HTERT-HM (cell line): ENCODE measurements around the genes CBLN4, AURKA and CTCFL.

GRCh38 chr20:56005347-56005600 is at the start of gene CBLN4:
TSS of gene CBLN4 (minus strand) at chr20:56005519.
- RRBS, result 11% methylated on average over 17 of the region's 30 CpGs

- RRBS, result 7% methylated on average over 6 of the region's 45 CpGs
These were observed at the start of gene AURKA for GRCh38 chr20:56391467-56392335. TSS of gene AURKA (minus strand) at chr20:56392215.

DNA sequence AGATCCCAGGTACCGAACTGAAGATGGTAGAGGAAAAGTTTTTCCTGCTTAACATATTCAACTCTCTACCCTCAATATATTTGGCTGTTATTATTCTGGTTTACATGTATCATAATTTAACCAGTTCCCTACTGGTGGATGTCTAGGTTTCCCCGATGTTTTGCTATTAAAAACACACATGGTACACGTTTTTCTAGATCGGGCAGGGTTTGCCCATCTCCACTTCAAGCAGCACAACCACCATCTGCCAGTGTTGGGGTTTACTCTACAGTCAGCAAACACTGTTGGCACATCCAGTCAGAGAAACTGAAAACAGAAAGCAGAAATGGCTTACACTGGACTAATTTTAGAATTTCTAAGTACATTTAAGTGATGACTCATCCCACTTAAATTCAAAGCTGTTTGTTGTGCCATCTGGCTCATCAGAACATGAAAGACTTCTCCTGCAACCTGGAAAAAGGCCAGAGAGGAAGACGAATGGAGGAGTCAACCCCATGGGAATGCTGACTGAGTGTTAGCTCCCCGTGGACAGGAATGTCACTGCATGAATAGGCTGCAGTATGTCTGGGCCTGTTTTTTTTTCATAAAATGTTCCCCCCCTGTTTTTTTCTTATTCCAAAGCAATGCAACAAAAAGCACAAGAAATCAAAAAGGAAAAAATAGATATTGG is 21.8 kb downstream of the FAM209B start:
- RRBS, result no CpG with 5 or more reads among the region's 6 CpGs

DNA sequence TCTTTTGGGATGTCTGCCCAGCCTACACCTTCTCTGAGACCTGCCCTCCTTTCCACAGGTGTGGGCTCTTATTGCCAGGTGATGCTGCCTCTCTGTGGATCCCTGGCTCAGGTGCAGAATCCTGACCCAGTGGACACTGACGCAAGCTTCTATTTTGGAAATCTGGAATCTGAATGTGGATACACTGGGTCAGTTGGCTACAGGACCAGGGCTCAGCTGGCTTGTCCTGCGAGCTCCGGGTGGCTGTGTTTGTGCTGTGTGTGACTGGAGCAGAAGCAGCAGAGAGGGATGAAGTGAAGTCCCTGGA is 54.4 kb downstream of the TFAP2C start:
- RRBS, result no CpG with 5 or more reads among the region's 3 CpGs

DNA sequence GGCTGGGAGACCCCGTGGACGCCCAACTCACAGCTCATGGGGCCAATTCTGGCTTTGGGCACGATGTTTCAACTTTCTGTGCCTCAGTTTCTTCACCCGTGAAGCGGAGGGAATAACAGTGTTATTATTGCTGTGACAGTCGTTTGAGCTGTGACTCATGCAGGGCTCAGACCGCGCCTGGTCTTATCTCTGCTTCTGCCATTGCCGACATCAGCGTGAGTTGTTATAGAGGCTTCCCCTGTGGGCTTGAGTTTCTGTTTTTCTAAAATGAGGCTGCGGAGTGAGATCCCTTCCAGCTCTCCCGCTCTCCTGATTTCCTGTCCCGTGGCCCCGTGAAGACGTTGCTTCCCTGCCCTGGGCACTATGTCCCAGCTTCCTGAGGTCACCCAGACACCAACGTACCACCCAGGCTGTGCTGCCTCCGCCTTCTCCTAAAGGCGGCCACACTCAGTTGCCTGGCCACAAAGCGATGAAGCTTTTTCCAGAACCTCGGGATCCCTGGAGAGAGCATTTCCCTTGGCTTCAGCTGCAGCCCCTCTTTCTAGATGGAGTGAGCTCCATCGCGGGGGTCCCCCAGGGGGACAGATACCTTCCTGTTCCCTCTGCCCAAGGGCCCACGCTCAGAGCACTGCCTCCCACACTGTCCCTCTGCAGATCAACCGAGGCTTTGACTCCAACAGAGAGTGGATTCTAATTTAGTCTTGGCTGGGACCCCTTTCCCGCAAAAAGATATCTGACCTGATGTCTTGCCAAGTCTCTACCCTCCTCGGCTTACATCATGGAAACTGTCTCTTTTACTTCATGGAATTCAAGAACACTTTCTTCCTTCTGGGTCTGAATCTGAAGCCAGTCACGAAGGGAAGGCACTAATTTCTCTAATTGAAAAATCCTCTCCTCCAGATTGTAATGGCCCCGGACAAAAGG is 278.3 kb downstream of the BMP7 start:
- RRBS, result no CpG with 5 or more reads among the region's 28 CpGs

- RRBS, result 42% methylated on average over 6 of the region's 45 CpGs
These were observed 1.5 kb downstream of the RBM38 start for GRCh38 chr20:57392255-57393471.

- RRBS, result no CpG with 5 or more reads among the region's 7 CpGs
These were observed 3.4 kb downstream of the RBM38 start for GRCh38 chr20:57394676-57395000.

- RRBS, result 71% methylated on average over 2 of the region's 5 CpGs
These were observed 7.6 kb downstream of the RBM38 start for GRCh38 chr20:57398824-57399076.

GRCh38 chr20:57524670-57525349 is at the start of gene CTCFL:
TSS of gene CTCFL (minus strand) at chr20:57525140.
- RRBS, result 25% methylated on average over 11 of the region's 43 CpGs

DNA sequence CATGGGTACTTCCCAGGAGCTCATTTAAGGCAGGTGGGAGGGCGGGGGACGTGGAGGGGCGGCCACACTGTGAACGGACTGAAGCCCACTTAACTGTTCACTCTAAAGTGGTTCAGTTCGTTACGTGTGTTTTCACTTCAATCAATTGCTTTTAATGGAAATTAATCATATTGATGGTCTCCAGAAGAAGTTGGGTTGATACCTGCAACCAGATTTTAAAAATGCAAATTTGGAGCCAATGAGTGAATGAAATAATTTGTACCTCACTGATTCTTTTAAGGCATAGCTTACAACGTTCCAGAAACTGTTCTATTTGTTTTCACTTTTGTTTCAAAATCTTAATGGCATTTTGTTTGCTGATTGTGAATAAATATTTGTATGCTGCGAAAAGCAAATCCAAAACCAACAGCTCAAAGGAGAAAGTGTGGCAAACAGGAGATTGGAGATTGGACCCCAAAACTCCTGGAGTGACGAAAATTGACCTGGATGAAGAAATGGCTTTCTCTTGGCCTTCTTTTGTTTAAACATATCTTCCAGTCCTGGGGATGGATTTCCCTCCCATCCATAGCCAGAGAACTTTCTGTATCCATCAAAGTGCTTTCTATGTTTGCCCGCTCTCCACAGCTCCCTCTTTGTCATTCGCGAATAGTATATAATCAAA is 2.7 kb upstream of the CTCFL start:
- RRBS, result no CpG with 5 or more reads among the region's 12 CpGs

- RRBS, result no CpG with 5 or more reads among the region's 22 CpGs
These were observed 16.7 kb downstream of the PMEPA1 start for GRCh38 chr20:57692777-57693776.

DNA sequence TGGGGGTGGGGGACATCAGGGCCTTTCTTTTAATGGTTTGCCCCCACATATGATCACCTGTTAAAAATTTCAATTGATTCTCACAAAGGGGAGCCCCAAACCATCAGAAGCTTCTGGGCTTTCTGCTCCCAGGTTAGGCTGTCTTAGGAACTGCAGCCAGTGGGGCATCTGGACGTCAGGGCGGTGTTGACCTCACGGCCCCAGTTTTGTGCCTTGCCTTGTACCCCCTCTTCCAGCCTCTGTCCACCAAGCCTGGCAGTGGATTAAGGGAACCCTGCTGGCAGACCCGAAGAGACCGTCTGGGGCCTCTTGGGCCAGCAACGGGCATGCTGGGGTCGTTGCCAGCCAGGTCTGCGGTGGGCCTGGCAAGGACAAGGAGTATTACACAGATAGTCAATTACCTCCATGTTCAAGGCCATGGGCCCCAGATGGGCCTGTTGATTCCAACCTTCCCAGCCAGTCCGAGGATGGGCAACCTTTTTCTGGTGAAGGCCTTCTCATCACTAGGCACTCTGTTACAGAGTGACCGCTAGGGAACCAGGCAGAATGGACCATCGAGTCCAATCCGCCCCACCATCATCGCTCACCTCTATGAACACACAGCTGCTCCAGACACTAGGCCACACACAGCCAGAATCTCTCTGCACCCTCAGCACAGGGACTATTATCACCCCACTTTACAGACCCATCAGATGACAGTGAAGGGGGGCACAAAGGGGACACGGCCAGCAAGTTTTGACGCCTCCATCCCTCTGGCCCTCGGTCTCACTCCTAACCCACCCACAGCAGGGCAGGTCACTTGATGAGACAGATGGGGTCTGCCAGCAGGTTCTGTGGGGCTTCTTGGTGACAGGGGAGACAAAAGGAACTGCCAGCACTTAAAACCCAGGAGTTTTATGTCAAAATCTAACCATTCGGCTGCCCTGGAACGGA is 6.3 kb downstream of the PMEPA1 start:
- RRBS, result no CpG with 5 or more reads among the region's 18 CpGs

DNA sequence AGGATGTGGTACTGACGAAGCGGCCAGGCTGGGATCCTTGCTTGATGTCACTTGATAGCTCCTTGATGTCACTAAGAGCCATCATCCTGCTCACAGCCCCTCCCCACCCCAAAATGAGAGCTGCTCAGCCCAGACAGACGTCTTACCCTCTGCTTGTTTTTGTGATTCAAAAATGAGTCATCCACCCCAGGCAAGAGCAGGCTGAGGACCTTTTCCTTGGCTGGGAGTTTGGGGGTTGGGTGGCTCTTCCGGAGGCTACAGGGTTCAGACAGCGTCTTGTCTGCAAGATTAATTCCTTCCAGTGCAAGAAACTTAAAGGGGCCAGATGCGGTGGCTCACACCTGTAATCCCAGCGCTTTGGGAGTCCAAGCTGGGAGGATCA is 62.8 kb upstream of the PMEPA1 start:
- RRBS, result no CpG with 5 or more reads among the region's 7 CpGs

DNA sequence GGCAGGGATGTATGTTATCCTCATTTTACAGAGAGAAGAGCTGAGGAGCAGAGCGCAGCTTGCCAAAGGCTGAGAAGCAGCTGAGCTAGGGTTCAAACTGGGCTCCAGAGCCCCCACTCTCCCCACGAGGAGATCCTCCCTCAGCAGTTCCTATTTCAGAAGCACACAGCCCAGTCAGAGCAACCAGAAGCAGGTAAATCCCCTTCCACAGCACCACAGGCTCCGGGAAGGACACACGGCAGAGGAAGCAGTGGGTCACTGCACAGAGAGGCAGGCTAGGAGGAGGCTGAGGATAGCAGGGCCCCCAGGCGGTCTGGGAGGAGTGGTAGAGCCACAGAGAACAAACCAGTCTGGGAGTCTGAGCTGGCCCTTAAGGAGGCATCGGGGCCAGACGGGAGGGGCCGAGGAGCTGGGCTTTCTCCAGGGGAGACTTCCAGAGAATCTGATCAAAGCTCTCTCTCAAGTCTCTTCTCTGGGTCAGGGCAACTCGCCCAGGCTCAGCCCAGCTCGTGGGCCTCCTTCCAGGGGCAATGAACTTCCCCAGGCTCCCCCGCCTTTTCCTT is 96.1 kb upstream of the C20orf85 start:
- RRBS, result no CpG with 5 or more reads among the region's 11 CpGs

- RRBS, result no CpG with 5 or more reads among the region's 13 CpGs
These were observed 10.1 kb downstream of the C20orf85 start for GRCh38 chr20:58160687-58161265.

- RRBS, result 2% methylated on average over 24 of the region's 40 CpGs
These were observed 28.8 kb downstream of the C20orf85 start for GRCh38 chr20:58179468-58180010.

DNA sequence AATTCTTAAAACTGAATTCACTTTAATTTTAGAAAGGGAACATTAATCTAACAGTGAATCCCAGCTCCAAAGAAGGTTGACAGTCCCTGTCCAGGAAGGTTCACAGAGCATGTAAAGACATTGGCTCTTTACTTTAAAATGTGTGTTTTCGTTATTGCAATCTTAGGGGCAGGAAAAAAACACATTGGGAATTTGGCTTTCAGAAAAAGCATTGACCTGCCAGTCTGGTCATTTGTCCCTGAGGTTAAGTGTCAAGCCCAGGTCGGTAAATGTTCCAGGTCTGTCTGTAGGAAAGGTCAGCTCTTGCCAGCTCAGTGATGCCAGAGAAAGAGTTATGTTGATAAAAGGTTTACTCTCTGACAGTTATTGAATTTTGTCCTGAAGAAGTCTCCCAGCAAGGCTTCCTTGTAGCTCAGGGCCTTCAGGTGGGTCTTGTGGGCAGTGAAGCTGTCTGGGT is 43.5 kb downstream of the VAPB start:
- RRBS, result no CpG with 5 or more reads among the region's 2 CpGs

- RRBS, result no CpG with 5 or more reads among the region's 14 CpGs
These were observed 57.4 kb downstream of the VAPB start for GRCh38 chr20:58446081-58447241.

DNA sequence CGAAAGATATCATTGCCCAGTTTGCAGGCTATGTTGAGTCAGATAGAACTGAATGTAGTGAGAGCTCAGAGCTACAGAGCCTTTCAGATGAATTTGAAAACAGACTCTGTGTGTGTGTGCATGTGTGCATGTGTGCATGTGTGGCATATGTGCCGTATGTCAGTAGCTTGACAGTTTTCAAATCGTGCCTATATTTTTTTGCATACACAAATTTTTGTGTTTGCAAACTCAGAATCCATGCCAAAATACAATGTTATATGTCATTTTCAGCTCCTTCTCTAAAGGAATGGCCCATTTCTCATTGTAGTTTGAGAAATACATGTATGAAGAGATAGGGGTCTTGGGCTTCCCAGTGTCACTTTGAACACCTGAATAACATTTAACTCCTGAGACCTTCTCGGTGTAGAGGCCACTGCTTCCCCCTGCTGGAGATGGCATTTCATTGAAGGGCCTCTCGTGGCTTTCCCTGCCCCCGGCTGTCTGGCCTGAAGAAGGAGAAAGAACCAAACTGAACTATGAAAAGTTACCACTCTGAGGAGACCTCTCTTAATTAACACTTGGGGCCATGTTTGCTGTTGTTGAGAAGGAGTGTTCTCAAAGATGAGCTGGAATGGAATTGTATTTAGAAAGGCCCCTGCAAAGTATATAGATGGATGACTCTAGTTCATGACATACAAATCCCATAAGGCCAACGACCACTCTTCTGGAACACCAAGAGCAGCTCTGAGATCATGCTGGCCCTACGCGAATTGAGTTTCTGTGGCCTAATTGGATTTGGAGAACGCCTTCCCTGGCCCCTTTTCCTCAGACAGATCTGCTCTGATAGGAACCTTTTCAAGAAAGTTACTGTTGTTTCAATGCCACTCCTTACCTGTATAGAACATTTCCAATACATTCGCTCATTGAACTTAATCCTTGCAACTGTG is 58.8 kb downstream of the VAPB start:
- RRBS, result no CpG with 5 or more reads among the region's 11 CpGs

DNA sequence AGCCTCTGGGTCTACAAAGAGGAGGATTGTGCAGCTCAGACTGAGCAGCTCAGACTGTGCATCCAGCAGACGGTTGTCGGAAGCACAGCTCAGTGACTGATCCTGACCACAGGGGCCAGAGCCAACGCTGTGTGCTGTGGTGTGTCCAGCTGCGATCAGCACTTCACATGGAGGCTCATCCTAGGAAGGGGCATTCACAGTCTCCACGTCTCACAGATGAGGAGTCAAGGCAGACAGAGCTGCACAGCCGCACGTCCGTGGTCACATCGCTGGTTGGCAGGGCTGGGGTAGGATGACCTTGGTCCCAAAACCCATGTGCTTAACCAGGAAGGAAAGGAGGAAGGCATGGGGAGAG is 28.3 kb upstream of the STX16 start:
- RRBS, result no CpG with 5 or more reads among the region's 9 CpGs